ENCODE measurements around a stretch of chr9.

DNA sequence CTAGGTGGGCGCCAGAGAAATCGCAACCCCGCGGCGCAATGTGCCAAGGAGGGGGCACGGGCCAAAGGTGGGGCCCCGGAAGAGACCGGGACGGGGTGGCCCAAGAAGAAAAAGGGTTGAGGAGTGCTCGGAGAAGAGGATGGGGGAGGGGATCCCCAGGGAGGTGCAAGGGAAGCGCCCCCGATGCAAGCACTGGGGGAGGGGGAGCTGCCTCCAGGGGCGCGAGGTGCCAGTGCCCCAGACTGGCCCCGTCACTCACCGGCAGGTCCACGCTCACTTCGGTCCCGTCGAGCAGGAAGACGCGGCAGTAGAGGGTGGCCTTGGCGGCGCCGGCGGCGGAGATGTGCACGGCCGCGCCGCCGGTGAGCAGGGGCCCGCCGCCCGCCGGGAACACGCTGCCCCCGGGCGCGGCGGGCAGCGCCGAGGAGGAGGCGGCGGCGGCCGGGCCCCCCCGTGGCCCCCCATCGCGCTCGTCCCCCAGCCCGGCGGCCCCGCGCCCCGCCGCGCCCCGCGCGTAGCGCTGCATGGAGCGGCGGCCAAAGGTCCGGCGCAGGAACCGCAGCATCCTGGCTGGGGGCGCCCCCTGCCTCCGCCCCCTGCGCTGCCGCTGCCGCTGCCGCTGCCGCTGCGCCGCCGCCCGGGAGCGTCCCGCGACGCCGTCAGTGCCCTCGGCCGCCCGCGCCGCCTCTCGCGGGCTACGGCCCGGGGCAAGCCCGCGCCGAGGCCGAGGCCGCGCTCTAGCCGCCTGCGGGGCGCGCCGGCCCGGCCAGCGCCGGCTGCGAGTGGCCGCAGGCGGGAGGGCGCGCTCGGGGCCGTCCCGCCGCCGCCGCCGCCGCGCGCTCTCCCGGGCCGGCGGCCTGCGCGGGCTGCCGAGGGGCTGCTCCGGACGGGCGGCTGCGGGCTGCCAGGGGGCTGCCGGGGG, 716 bp downstream of the EPB41L4B start:
- PRO-cap = no peak

DNA sequence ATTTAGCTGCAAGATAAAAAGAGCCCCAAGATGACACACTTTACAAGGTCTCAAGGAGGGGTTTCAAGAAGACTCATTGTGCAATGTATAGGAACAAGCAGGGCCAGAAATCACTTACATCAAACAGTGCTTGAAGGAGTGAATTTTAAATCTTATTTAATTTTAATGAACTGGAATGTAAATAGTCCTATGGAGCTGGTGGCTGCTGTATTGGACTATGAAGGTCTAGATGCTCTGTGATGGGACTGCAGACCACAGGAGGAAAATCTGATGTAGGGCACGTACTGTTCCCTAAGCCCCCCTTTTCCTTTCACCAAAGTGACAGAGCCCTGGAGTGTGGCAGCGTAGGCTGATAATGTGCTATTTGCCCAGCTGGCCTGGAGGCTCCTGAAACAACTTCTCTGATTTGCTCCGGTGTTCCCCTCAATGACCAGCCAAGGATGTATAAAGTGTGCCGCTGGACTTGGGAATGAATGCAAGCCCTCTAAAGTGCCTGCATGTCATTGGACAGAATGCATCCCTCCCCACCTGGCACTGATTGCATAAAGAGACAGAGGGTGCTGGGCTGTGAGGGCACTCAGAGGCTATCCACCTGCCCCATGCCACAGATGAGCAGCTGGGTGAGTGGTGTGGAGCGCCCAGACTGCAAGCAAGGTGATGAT, 80.1 kb downstream of the PTPN3 start:
- PRO-cap = no peak

GRCh38 chr9:109507254-109507855, 9.2 kb upstream of the PTPN3 start:
- PRO-cap = unidirectional peak, minus-strand start at chr9:109507426

DNA sequence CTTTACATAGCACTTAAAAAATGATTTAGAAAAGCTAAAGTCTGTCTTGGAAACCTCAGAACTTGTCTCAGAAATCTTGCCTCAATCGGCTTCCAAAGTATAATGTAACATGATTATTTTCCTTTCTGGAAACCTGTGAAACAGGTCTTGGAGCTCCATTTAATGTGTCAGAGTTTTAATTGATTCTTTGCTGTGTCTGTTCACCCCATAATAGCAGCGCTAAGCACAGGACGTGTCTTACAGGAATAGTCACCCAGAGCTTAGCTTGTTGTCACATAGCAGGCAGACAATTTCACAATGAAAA, 40.2 kb upstream of the PTPN3 start:
- PRO-cap = no peak

GRCh38 chr9:109640081-109641201, 139.6 kb upstream of the PALM2AKAP2 start:
- PRO-cap = no peak

DNA sequence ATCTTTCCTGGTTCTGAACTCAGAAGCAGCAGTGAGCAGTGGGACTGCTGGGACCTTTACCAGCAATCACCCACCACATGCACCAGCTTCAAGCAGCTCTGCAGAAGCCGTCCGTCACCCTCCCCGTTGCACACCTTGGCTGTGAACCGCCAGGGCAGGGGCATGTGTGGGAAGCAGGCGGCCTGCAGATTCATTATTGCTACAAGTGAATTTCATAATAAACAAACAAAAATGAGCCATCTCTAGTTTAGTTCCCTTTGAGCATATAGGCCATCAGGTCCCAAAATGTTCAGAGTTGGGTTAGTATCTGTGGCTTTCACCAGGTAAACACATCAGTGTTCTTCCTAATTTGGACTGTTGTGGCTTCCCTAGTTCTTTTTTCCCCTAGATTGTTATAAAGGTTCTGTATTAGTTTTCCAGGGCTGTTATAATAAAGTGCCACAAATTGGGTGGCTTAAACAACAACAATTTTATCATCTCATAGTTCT, 17.6 kb downstream of the PALM2AKAP2 start:
- PRO-cap = no peak

- PRO-cap = no peak
Observed at GRCh38 chr9:109887102-109887529, 107.1 kb downstream of the PALM2AKAP2 start.

- PRO-cap = no peak
Observed at GRCh38 chr9:109968150-109968615, 188.2 kb downstream of the PALM2AKAP2 start.

- PRO-cap = no peak
Observed at GRCh38 chr9:110027535-110028243, 180.3 kb downstream of the C9orf152 start.

DNA sequence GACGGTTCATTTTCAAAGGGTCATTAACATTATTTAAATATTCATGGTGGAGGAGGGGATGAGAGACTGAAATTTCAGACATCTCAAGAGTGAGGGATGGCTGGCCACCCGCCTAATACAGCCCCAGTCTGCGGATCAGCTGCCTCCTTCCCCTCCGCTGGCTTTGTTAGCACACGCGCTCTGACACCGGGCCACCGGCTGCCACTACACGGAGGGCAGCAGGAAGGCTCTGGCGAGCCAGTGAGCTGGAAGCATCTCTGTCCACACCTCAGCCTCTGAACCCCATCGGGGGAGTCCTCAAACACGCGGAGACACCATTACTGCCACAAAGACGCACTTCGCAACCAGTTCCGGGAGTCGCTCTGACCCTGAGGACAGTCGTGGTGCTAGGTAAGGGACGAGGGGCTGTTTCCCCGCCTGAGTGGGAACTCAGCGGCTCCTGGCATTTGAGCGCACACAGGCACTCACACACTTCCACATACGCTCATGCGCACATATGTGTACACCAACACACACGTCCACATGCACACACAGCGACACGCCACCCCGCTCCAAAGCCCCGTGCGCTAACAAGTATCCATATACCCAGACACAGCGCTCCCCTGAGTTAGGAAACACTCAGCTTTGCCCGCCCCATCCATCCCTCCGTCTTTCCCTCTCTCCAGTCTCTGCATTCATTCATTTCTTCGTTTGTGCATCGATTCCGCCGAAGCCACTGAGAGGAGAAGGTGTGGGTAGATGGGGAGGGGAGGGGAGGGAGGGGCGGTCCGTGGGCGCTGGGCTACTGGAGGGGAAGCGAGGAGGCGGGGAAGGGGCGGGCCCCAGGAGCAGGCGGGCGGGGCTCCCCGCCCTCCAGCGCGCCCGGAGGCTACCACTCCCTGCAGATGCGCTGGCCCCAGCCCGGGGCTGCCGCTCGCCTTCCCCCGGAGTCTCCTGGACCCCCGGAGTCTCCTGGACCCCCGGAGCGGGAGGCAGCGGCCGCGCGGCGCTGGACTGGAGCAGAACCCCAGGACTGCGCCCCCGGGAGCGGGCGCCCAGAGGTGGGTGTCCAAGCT, 159.8 kb downstream of the C9orf152 start:
- PRO-cap = bidirectional peak, plus-strand start at position 883 of the sequence, minus-strand start at position 714 of the sequence

DNA sequence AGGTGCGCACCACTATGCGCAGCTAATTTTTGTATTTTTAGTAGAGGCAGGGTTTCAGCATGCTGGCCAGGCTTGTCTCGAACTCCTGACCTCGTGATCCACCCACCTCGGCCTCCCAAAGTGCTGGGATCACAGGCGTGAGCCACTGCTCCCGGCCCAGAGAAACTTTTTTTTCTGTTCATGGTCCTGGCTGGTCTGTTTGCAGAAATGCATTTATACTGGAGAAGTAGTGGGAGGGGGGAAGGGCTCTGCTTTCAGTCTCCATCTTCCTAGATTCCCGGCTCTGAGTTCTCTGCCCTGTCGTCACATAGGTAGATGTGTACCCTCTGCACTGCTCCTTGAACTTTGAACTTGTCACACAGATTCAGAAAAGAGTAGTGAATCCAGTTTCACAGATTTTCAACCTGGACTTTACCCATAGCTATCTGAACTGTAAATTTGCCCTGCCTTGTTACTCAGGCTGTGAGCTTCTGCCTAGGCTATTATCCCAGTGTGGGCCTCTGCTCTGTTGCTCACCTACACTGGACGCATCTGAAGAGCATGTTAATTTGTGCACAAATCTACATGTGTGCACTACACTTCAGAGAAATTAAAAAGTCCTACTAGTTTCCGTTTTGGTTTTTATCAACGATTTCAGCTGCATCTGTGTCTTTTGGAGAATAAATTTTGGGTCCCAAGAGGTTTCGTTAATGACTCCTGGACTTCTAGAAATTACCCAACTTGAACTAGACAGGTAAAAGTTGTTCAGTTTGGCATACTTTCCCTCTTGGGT, 12.8 kb upstream of the C9orf152 start:
- PRO-cap = no peak

DNA sequence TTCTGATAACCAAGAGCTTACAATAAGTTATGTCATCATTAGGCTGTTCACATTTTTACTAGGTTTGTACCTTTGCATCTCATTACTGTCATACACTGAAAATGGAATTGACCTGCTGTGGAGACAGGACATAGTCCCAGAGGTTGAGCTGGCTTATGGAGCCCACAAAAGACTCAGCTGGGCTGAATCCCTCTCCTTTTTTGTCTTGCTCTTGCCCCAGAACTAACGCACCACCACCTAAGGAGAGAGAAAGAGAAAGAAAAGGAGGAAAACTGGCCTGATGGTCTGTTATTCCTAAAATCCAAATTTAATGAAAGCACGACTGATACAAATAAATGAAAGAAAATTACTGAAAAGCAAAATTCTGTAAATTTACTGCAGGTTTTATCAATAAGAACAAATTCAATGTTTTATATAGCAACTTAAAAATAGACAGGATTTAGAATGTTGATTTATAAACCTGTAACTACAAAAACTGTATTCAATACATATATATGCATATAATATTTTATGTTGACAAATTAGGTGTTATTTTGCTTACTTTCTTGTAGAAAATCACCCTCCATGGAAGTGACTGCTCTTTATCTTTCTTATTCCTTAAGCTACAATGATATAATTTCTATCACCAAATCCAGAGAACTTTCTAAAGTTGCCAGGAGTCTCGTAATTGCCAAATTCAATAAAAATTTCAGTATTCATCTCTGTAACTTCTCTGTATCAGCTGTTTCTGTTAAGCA, 98.8 kb upstream of the TXNDC8 start:
- PRO-cap = no peak

DNA sequence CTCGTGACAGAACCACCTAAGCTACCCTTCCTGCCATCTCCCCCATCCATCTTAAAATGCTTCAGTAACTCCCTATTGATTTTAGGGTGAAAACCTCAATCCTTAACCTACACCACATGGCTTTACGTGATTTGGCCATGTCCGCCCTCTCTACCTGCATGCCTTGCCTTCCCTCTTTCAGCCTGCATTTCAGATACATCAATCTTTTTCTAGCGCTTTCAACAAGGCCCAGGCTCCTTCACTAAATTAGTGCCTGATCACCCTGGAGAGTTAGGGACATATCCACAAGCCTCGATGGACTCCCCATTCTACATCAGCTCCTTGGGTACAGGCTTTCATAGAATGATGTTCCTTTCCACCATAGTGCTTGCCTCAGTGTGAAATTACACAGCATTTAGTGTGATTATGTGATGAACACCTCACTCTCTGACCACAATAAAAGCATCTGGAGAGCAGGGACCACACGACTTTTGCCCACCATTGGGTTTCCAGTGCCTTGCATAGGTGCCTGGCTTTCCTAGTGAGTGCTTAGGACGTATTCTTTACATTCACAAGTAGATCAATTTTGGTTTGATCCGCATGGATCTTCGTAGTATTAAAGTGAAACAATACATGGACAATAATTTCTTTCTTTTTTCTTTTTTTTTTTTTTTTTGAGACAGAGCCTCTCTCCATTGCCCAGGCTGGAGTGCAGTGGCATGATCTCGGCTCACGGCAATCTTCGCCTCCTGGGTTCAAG, 104.3 kb upstream of the TXNDC8 start:
- PRO-cap = no peak

DNA sequence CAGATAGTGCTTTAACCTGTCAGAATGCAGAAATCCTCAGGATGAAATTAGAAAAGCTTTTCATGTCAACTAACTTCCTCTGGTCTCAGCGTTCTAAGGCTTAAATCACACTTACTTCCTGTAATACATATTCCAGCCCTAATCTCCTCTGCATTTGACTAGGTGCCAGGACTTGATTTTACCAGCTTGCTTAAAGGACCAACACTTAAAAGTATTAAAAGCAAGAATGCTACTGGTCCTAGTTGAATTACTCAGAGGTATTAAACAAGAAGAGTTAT, 108.6 kb downstream of the MUSK start:
- PRO-cap = no peak

DNA sequence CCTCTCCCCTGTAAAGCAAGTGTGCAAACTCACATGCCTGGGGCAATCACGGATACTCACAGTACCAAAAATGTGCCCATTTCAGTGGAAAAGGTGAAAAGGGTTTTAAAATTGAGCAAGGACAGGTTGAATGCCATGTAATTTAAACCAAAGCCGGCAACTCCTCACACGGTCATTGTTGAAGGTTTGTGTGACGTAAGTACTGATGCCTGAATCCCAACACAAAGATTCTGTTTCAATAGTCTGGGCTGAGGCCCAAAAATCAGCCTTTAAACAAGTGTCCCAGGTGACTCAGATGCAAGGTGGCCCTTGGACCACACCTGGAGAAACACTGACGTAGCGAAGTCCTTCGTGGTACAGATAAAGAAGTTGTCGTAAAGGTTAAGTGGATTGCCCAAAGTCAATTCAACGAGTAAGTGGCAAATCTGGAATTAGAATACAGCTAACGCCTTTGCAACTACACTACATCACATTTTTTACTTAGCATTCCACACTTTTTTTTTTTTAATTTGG, 111.5 kb downstream of the LPAR1 start:
- PRO-cap = no peak

GRCh38 chr9:111036866-111037165, 1.5 kb downstream of the LPAR1 start:
- PRO-cap = no peak

DNA sequence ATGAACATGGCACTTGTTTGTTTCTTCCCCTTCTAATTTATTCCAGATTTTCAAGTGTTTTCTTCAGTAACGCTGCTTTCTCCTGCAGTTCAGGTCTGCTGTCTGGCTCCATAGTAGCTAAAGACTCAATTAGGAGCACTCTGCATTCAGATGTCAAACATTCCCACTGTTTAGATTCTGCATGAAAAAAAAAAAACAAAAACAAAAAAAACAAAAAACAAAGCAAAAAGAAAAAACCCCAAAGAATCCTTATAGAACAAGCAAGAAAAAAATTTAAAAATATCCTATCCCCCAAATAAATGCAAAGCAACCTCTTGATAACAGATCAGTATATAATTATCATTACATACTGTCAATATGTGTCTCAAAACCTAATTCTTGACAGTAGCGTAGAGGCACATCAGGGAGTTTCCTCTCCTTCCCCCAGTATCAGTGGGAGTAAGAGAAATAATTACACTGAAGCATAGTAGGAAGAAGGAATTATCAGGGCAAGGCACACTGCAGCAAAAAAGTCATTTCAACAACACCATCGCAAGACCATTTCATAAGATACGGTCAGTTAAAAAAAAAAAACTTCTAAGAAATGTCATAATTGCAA, 32.1 kb upstream of the OR2K2 start:
- PRO-cap = no peak

GRCh38 chr9:111462906-111463614, 21.1 kb downstream of the ECPAS start:
- PRO-cap = no peak

DNA sequence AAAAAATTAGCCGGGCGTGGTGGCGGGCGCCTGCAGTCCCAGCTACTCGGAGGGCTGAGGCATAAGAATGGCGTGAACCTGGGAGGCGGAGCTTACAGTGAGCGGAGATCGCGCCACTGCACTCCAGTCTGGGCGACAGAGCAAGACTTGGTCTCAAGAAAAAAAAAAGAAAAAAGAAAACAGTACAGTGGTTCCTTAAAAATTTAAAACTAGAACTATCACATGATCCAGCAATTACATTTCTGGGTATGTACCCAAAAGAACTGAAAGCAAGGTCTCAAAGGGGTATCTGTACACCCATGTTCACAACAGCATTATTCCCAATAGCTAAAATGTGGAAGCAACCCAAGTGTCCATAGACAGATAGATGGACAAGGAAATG, 2.8 kb downstream of the ECPAS start:
- PRO-cap = no peak

GRCh38 chr9:111482579-111483736, 1.2 kb downstream of the ECPAS start:
- PRO-cap = unidirectional peak, plus-strand start at chr9:111482821; unidirectional peak, plus-strand start at chr9:111482883; unidirectional peak, plus-strand start at chr9:111483320